Ascending aorta (tissue), 1 donor: ENCODE measurements around the genes IQUB, ARF5 and SND1.

GRCh38 chr7:118858398-118859400, 634.2 kb downstream of the ANKRD7 start:
- PRO-cap = no peak

DNA sequence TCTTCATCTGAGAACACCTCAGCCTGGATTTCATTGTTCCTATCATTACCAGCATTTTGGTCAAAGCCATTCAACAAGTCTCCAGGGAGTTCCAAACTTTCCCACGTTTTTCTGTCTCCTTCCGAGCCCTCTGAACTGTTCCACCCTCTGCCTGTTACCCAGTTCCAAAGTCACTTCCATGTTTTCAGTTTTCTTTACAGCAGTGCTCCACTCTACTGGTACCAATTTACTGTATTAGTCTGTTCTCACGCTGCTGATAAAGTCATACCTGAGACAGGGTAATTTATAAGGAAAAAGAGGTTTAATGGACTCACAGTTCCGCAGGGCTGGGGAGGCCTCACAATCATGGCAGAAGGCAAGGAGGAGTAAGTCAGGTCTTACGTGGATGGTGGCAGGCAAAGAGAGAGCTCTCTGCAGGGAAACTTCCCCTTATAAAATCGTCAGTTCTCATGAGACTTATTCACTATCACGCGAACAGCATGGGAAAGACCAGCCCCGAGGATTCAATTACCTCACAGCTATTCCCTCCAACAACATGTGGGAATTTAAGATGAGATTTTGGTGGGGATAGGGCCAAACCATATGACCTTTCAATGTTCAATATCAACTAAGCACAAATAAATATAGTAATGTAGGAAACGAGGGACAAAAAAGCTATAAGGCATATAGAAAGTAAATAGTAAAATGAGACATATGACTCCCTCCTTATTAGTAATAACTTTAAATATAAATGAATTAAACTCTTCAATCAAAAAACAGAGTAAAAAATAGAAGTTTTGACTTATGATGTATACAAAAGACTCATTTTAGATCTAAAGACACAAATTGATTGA, 559.4 kb upstream of the KCND2 start:
- PRO-cap = no peak

- PRO-cap = no peak
Observed at GRCh38 chr7:120273481-120274195, 663 bp downstream of the KCND2 start.

DNA sequence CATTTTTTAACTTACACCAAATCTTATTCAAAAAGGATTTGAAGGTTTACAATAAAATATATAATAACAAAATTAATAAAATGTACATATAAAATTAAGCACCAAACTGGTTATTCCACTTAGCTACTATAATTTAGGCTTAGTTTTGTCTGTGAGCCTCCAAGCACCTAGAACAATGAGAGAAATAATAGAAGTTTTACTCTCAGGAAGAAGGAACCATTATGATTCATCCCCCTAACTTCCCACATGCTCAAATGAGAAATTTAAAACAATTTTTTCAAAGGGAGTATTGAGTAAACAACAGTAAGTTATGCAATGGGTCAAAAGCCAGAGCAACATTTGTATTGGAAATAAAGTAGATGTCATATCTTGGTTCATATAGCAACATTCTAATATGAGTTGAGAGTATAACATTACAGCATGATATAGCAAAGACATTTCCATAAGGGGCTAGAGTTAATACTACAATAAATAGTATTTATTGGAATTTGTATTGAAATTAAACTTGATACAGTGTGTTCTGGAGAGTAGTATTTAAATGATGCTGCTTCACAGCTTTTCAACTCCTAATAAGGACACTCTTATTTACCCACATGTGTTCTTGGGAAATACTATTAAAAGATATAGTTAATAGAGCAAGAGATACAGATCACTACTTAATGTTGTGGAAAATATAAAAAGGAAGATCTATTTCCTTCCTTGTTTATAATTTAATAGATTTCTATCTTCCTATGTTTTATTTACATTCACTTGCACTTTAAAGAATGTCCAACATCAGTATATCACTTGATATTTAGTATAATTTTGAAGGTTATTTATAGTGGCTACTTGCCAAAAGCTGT, 32.3 kb downstream of the CPED1 start:
- PRO-cap = no peak

GRCh38 chr7:121027707-121028760, 39.5 kb downstream of the CPED1 start:
- PRO-cap = unidirectional peak, plus-strand start at chr7:121027932

DNA sequence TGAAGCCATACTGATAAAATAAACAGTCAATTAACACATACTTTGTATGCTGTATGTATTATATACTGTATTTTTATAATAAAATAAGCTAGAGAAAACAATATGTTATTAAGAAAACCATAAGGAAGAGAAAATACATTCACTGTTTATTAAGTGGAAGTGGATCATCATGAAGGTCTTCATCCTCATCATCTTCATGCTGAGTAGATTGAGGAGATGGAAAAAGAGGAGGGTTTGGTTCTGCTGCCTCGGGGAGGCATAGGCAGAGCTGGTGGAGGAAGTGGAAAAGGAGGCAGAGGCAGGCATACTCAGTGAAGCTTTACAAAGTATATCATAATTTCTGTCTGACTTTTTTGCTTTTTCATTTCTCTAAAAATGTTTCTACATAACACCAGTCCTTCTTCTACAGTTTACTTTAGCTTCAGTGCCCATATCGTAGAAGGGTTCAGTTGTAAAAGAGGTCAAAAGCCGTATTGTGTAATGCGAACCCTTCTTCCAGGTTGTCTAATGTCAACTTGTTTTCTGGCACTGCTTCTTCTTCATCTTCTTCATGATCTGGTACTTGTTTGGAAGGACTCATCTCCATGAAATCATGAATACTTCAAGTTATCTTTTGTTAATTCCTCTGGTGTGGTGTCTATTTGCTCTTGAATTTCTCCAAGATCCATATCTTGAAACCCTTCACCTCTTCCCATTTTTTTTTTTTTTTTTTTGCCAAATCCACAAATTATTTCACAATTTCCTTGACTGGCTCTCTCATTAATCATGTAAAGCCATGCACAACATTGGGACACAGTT, 84.8 kb downstream of the CPED1 start:
- PRO-cap = no peak

- PRO-cap = unidirectional peak, minus-strand start at chr7:121086109
Observed at GRCh38 chr7:121085831-121086623, 97.5 kb downstream of the CPED1 start.

GRCh38 chr7:121186704-121187418, 141.9 kb upstream of the WNT16 start:
- PRO-cap = no peak

DNA sequence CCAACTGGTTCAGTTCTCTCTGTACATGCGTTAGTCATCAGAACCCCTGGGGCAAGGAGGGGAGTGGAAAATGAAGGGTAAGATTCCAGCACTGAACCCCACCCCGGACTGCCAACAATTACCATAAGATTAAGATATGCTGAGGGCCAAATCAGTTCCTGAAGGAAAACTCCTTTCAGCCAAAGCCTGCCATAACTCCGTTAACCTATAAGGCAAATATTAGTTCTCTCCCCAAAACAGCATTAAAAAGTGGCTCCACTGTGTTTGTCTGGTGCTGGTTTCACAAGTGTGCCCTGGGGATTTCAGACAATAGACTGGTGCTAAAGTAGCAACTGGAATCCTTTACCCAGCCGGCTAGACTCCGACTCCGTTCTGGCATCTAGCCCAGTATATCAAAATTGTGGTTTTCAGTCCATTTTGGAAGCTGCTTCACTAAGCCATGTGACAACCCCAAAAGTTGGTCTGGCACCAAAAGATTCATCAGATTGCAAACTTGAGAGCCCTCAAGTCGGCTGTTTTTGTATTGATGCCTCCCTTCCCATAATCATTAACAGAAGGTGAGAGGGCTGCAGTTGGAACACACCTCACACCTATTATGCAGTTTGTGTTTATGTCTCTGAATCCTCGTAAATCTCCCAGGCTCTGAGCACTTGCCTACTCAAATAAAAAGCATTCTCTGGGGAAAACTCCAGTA, 15.1 kb upstream of the WNT16 start:
- PRO-cap = no peak

GRCh38 chr7:121530738-121531214, 134.7 kb upstream of the FAM3C start:
- PRO-cap = no peak

- PRO-cap = no peak
Observed at GRCh38 chr7:121832410-121832754, 40.6 kb upstream of the PTPRZ1 start.

- PRO-cap = bidirectional peak, plus-strand start at chr7:123534794, minus-strand start at chr7:123534584
Observed at GRCh38 chr7:123534308-123534704, at the start of gene IQUB. TSS of gene IQUB (minus strand) at chr7:123534595.

GRCh38 chr7:124764660-124765080, 922 bp downstream of the GPR37 start:
- PRO-cap = no peak

GRCh38 chr7:127351160-127352308, 41.0 kb downstream of the ZNF800 start:
- PRO-cap = no peak

GRCh38 chr7:127368983-127370157, 23.1 kb downstream of the ZNF800 start:
- PRO-cap = no peak

GRCh38 chr7:127587944-127588590, at the start of gene ARF5:
TSS of gene ARF5 (plus strand) at chr7:127588411.
- PRO-cap = bidirectional peak, plus-strand start at chr7:127588447, minus-strand start at chr7:127588270

DNA sequence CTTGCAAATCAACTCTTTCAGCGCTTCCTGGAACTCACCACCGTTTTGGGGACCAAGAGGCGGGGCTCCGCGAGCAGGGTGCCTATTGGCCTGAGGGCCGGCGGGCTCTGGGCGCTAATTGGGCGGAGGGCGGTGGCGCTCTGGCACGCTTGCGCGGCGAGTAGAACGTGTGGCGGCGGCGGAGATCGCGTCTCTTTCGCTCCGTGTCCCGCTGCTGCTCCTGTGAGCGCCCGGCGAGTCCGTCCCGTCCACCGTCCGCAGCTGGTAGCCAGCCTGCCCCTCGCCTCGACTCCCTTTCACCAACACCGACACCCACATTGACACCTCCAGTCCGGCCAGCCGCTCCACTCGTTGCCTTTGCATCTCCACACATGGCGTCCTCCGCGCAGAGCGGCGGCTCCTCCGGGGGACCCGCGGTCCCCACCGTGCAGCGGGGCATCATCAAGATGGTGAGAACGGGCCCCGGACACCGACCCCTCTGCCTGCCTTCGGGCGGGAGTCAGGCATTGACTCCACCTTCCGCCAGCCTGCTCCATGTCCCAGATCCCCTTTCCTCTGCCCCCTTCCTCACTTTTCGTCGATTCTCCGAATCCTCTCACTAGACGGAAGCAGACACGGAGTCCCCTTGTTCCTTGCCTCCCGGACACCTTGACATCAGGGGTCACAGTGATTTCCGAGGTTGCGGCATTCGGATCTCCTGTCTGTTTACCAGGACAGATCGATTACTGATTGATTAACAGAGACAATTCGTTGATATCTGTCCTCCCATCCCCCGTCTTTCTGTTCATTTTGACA, at the start of gene SND1:
SND1 (plus strand) TSS at position 192 of the 795 bp plus-strand sequence.
- PRO-cap = bidirectional peak, plus-strand start at position 163 of the sequence, minus-strand start outside the sequence

GRCh38 chr7:127781847-127782494, 130.0 kb downstream of the SND1 start:
- PRO-cap = no peak

GRCh38 chr7:127995052-127995806, 36.0 kb downstream of the LRRC4 start:
- PRO-cap = no peak

- PRO-cap = no peak
Observed at GRCh38 chr7:128271333-128272077, 30.4 kb downstream of the LEP start.